ENCODE measurements around the gene ME2.

GRCh38 chr18:48873213-48873677, 77.5 kb downstream of the SMAD7 start:
- PRO-cap, result no peak
- RAMPAGE, long total RNA, 4 experiments, result no peak in any of the 4 experiments

DNA sequence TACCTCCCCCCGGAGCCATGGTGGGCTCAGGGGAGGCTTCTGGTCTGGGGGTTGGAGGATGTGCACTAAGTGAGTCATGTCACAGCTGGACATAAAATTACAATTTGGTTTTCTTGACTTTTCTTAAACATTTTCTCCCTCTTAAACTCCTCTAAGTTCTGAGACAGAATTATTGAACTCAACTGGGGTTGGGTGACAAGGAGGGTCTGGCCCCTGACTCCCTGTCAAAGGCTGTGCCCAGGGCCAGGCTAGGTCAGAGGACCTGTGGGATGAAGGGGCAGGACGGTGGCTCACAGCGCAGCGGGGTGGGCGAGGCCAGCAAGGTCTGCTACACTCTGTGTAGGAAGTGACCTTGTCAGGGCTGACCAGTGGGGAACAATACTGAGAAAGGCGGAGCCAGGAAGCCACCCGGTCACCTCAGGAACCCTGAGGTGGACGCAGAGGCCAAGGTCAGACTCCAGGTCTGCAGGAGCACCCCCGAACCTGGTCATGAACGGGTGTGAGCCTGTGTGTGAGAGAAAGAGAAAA, 72.4 kb downstream of the SMAD7 start:
- PRO-cap, result unidirectional peak, plus-strand start at position 411 of the sequence
- RAMPAGE, long total RNA, 4 experiments, result no peak in any of the 4 experiments

GRCh38 chr18:48889235-48889932, 61.4 kb downstream of the SMAD7 start:
- PRO-cap, result no peak
- RAMPAGE, long total RNA, 4 experiments, result no peak in any of the 4 experiments

GRCh38 chr18:48997586-48999066, 47.4 kb upstream of the SMAD7 start:
- PRO-cap, result no peak
- RAMPAGE, long total RNA, 4 experiments, result no peak in any of the 4 experiments

GRCh38 chr18:49140992-49141641, 190.4 kb upstream of the SMAD7 start:
- PRO-cap, result no peak
- RAMPAGE, long total RNA, 4 experiments, result no peak in any of the 4 experiments

GRCh38 chr18:49168996-49169318, 218.2 kb upstream of the SMAD7 start:
- PRO-cap, result no peak
- RAMPAGE, long total RNA, 4 experiments, result no peak in any of the 4 experiments

- PRO-cap, result no peak
- RAMPAGE, long total RNA, 4 experiments, result no peak in any of the 4 experiments
Measured at GRCh38 chr18:49514596-49515041, 22.4 kb upstream of the RPL17 start.

- PRO-cap, result no peak
- RAMPAGE, long total RNA, 4 experiments, result no peak in any of the 4 experiments
Measured at GRCh38 chr18:49565499-49566016, 3.7 kb downstream of the LIPG start.

GRCh38 chr18:49630061-49630799, 68.4 kb downstream of the LIPG start:
- PRO-cap, result no peak
- RAMPAGE, long total RNA, 4 experiments, result no peak in any of the 4 experiments

- PRO-cap, result no peak
- RAMPAGE, long total RNA, 4 experiments, result no peak in any of the 4 experiments
Measured at GRCh38 chr18:49690289-49690798, 123.0 kb downstream of the ACAA2 start.

DNA sequence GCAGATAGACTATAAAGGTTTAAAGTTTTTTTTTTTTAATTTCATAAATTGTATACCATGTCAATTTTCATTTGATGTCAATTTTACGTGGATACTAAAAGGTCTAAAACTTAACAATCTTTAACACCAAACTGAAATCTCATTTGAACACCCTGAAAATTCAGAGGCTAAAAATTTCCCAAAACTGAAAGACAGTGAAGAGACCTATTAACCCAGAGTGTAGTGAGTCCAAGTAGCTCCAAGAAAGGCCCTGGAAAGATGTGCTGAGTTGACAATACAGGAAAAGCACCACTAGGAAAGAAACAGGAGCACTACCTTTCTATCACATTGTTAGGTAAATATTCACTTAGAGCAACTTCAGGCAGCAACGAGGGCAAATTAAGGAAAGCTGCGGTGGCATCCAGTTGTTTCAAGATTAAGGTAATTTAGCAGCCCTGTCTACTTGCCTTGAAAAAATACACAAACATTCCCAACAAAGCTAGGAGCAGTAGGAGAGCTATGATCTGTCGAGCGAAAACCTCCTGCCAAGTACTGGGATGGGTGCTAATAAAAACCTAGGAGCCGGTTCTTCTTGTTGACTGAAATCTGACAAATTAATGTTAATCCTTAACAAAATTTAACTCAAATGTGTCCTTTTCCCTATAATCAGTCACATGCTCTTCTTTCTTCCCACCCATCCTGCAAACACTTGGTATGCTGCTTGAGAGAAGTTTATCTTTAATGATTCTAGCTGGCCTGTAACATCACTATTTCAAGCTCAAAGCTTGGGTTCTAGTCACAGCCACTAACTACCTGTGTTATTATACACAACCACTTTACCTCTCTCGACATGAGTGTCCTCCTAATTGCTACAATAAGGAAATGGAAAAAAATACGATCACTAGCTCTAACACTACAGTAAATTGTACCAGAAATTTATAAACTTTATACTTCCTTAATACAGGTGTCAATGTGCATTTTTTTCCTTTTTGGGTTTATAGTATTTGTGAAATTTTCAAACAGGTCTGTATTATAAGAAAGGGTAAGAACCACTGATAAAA, 2.1 kb downstream of the ACAA2 start:
- PRO-cap, result no peak
- RAMPAGE, long total RNA, 4 experiments, result no peak in any of the 4 experiments

DNA sequence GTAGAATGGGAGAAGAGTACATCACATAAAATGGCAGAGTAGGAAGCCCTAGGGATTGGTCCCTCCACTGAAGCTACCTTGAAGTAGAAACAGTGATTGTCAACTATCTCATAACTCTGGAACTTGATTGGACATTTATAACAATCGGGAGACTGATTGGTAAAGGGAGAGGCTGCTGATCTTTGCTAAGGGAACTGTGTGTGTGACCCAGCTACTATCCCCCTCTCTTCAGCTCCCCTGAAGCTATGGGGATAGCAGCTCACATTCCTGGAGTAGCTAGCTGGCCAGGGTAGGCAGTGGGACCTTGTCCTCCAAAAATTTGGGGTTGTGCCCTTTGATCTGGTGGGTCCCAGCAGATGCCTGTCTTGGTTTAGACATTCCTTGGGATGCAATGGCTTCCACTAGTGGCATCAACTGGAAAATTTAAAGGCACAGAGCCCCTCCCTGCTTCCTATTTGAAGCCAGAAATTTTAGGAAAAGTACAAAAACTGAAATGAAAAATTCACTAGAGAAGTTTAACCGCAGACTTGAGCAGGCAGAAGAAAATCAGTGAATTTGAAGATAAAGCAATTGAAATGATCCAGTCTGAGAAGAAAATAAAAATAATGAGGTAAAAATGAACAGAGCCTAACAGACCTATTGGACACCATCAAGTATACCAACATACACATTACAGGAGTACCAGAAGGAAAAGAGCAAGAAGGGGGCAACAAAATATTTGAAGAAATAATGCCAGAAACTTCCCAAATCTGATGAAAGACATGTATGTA, 13.9 kb upstream of the ACAA2 start:
- PRO-cap, result no peak
- RAMPAGE, long total RNA, 4 experiments, result no peak in any of the 4 experiments

- PRO-cap, result no peak
- RAMPAGE, long total RNA, 4 experiments, result no peak in any of the 4 experiments
Measured at GRCh38 chr18:50135084-50135629, 59.8 kb downstream of the MYO5B start.

- PRO-cap, result no peak
- RAMPAGE, long total RNA, 4 experiments, result no peak in any of the 4 experiments
Measured at GRCh38 chr18:50159375-50159606, 35.7 kb downstream of the MYO5B start.

GRCh38 chr18:50727118-50727404, 92.8 kb downstream of the MRO start:
- PRO-cap, result no peak
- RAMPAGE, long total RNA, 4 experiments, result no peak in any of the 4 experiments

GRCh38 chr18:50775204-50775726, 44.6 kb downstream of the MRO start:
- PRO-cap, result no peak
- RAMPAGE, long total RNA, 4 experiments, result no peak in any of the 4 experiments

DNA sequence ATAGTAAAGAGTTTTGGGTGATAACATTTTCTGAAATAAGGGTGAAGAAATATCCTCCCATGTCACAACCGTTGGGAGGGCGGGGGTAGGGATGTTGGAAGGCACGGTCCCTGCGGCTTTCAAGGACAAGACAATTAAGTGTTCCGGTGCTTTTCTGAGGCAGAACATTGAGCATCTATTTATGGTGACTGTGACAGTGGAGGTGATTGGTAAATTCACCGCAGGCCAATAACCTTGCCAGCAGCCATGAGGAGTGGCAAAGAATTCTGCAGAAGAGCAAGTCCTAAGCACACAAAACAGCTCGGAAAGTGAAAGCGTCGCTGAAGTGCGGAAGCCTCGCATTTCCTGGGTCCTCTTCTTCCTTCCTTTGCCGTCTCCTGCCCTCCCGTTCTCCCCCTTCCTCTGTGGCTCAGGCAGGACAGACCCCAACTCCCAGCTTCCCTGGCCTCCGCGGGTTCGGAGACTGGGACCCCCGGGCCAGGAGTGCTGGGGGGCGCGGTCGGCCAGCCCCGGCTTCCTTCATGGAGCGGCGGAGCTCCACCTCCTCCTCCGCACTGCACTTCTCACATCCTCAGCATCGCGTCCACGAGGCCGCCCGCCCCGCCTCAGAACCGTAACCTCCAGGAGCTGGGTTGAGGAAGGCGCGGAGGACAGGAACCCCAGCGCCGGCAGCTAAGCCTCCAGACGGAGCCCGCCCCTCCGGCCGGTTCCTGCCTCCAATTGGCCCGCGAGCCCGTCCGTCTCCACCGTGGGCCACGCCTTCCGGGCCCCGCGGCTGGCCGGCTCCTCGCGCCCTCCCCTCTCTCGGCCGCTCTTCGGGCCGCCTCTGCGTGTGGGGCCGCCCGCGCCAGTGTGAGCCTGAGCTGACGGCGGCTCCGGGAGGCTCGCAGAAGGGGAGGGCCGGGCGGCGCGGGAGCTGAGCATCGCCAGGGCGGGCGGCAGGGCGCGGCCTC, at the start of gene ME2:
Gene ME2 (plus strand): TSS at position 802 of the 953 bp plus-strand sequence.
- PRO-cap, result bidirectional peak, plus-strand start at position 259 of the sequence, minus-strand start at position 268 of the sequence; bidirectional peak, plus-strand start at position 804 of the sequence, minus-strand start at position 556 of the sequence
- RAMPAGE, long total RNA, 4 experiments, result no peak in any of the 4 experiments

GRCh38 chr18:51030389-51031470, 717 bp downstream of the SMAD4 start:
- PRO-cap, result bidirectional peak, plus-strand start at chr18:51030710, minus-strand start at chr18:51030636
- RAMPAGE, long total RNA, 4 experiments, result no peak in any of the 4 experiments

DNA sequence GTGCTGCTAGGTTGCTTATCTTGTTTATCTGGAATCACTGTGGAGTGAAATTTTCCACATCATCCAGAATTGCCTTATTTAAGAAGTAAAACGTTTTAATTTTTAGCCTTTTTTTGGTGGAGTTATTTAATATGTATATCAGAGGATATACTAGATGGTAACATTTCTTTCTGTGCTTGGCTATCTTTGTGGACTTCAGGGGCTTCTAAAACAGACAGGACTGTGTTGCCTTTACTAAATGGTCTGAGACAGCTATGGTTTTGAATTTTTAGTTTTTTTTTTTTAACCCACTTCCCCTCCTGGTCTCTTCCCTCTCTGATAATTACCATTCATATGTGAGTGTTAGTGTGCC, 52.4 kb downstream of the SMAD4 start:
- PRO-cap, result no peak
- RAMPAGE, long total RNA, 4 experiments, result no peak in any of the 4 experiments

DNA sequence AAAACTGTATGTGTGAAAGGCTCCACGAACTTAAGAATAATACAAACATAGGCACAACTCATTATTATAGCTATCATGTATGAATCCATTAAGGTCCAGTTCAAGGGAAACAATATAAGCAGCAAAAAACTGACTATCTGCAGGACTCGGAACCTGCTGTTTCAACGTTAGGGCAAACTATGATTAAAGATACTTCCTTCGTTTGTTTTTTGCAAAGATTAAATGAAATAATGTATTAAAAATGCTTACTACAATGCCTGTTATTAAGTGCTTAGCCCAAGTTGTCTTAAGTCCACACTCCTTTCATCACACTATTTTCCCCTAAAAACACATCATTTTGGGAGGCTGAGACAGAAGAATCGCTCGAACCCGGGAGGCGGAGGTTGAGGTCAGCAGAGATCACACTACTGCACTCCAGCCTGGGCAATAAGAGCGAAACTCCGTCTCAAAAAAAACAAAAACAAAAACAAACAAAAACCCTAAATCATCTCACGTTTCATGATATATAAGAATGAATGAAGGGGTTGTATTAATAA, 10.2 kb downstream of the MEX3C start:
- PRO-cap, result no peak
- RAMPAGE, long total RNA, 4 experiments, result no peak in any of the 4 experiments

Data from esophagus squamous epithelium (tissue), 4 donors.